NALM6 (cell line): ENCODE results near the genes AIFM1 and SLC25A14.

- PRO-cap: no peak
Observed at GRCh38 chrX:125394429-125394851, 74.8 kb downstream of the TEX13C start.

DNA sequence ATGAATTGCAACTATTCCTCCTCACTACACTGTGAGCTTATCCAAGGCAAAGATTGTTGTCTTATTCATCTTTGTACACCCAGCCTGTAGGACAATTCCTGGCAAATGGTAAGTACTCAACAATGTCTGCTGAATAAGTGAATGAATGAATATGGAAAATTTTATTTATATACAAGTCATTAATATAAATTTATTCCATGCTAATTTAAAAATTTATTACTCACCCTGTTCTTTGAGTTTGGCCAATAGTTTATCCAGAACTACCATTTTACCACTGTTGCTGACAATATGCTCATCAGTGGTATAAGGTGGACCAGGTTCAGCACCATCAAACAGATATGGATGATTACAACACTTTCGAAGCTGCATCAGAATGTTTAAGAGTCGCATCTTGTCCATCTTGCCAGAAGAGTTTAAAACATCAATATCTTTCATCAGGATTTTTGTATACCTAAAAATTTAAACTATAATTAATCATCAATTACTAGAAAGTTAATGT, 25.6 kb downstream of the SMARCA1 start:
- PRO-cap: no peak

GRCh38 chrX:129577442-129577923, 37.4 kb downstream of the OCRL start:
- PRO-cap: no peak

DNA sequence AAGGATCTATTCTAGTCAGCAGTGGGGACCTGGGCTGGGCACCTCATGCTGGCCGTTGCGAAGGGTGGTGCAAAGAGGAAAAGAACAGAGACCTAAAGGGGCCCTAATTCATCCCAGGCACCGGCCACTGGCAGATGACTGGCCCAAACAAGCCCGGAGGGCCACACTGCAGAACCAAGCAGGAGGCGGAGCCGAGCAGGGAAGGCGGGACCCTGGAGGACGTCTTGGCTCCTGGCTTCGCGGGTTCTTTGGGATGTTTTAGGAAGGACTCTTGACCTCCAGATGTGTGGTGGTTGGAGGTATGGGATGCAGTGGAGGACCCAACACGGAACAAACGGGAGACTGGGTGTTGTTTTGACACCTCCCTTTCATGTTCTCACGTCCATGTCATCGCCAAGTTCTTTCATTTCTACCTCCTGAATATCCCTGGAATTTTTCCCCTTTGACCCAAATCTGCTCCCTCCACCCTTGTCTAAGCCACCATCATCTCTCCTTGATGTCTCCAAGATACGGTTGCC, 49.0 kb downstream of the APLN start:
- PRO-cap: no peak

DNA sequence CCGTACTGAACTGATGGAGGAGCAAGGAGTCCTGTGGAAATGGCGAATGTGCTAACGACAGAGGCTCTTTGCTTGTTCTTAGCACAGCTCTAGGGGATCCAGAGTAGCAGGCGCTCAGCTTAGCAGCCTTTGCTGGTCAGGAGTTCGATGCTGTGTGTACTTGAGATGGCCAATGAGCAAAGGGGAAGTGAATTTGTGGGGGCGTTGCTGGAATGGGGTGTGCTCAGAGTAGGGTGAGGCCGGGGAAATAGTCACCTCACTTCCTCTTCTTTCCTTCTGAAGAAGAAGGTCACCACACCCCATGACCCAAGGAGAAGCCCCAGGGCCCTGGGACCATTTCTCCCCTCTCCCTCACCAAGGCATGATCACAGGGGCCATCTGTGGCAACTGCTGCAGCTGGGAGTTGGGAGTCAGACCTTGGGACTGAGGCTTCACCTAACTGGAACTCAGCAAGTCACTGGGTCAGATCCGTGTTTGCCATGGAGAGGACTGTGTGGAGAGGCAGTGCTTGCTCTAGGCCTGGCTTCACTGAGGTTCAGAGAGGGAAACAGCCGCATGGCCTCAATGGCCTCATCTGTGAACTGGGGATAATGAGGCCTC, 19.4 kb downstream of the XPNPEP2 start:
- PRO-cap: no peak

GRCh38 chrX:129787505-129787878, 7.7 kb downstream of the SASH3 start:
- PRO-cap: no peak

DNA sequence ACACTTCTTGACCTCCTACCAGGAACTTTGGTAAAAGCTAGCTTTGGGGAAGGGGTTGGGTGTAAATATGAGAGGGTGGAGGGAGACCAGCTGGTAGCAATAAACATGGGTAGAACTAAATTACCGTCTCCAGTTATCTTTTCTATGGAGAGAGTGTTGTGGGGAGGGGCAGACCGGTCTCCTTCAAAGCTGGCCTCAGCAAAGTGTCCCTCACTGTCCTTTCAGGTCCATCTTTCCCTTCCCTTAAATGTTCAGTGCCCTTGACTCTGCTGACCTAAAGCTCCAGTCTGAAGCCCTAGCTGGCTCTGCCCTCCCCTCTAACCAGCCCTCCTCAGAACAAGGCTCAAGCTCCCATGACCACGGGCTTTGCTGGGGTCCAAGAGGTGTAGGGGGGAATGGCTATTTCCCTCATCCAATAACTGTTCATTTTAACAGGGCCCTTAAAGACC, 15.4 kb downstream of the SASH3 start:
- PRO-cap: no peak

DNA sequence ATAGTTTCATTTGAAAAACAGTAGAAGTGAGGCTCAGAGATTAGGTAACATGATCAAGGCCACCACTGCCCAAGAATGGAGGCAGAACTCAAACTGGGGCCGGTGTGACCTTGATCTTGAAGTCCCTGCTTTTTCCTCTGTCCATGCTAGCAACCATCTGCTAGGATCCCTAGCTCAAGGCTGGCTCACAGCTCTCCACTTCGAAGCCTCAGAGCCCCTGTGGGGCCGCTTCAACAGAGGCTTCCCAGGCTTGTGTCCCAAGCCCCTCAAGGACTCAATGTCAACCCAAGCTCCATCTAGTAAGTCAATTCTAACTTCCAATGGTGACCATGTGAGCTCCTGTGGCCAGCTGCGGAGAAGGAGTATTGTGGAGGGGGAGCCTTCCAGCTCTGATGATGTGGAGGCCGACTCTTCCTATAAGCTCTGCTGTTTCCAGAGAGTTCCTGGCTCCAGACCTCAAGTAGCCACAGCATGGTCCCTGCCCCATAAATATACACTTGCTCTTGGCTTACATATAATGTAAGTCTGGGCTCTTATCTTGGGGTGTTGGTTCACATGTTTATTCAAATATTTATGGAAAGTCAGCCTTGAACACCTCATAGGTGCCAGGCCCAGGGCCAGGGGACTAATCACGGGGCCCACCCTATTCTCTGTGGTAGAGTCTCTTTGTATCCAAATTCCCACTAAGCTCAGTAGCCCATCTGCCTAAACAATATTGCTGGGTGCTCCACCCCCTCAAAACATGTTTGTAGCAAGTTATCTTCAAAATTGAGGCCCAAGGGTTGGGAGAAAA, 14.8 kb downstream of the ELF4 start:
- PRO-cap: no peak

- PRO-cap: no peak
Observed at GRCh38 chrX:130105975-130106431, 4.3 kb downstream of the ELF4 start.

DNA sequence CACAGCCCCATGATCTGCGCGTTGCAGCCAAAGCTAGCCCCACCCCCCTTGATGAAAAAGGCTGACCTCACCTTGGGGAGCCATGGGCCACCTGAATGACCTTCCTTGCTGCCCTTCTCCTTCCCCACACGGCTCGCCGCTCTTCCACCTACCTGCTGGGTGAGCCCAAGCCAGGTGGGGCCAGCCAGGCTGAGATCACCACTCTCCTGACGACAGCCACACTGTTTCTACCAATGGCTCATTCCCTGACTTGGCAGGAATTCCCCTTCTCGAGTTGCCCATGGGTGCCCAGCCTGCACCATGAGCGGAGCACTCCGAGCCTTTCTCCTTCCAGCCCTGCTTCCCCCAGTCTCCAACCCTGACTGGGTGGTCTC, 4.0 kb upstream of the ELF4 start:
- PRO-cap: no peak

- PRO-cap: bidirectional peak, plus-strand start at chrX:130165988, minus-strand start at chrX:130165709; bidirectional peak, plus-strand start at chrX:130166319, minus-strand start at chrX:130166144
Observed at GRCh38 chrX:130165651-130166451, at the start of gene AIFM1. AIFM1 (minus strand) TSS chrX:130165841.

DNA sequence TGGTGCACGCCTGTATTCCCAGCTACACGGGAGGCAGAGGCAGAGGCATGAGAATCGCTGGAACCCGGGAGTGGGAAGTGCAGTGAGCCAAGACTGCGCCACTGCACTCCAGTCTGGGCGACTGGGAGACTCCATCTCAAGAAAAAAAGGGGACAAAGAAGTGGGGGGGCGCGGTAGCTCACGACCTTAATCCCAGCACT, 12.3 kb downstream of the ZNF280C start:
- PRO-cap: no peak

DNA sequence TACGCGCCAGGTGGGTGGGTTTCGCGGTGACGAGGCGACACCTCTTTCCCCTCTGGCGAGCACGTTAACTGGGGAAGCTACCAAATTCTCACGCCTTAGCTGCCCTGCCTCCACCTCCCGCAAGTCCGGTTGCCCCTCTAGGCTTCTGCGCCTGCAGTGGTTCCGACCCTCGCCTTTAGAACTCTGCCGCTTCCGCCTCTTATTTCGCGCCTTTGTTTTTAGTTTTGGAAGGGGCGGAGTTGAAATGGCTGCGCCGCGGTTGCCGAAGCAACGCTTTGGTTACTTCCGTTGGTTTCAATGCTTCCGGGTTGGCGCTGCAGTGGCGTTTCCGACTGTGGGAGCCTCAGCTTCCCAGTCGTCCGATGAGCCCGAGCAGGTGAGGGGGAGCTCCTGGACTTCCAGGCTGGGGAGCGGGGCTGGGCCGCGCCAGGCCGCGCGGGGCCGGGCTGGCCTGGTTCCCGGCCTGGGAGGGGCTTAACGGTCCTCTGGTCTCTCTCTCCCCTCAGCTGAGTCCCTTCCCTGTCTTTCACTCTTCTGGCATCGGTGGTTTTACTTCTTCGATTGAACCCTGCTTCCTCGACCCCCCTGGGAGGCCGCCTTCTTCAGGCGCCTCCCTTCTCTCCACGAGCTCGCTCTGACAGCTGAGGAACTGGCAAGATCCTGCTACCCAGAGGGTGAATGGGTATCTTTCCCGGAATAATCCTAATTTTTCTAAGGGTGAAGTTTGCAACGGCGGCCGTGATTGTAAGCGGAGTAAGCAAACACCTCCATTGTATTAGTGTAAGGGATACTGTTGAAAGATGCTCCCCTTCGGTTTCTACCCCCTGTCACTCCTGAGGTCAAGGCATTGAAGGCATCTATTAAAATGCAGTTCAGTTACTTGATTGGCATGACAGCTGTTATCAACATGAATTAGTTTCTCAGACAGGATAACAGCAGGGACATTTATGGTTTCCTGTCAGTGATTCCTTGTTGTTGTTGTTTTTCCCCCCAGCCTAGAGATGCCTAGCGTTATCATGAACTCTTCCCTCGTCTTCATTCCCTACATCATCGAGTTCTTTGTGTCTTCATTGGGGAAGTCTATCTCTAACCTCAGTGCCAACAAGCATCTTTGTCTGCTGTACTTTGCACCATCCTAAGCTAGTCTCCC, at the start of gene SLC25A14:
SLC25A14 (plus strand) TSS at position 319 of the 1,150 bp plus-strand sequence.
- PRO-cap: bidirectional peak, plus-strand start at position 354 of the sequence, minus-strand start at position 185 of the sequence; bidirectional peak, plus-strand start at position 525 of the sequence, minus-strand start at position 551 of the sequence

DNA sequence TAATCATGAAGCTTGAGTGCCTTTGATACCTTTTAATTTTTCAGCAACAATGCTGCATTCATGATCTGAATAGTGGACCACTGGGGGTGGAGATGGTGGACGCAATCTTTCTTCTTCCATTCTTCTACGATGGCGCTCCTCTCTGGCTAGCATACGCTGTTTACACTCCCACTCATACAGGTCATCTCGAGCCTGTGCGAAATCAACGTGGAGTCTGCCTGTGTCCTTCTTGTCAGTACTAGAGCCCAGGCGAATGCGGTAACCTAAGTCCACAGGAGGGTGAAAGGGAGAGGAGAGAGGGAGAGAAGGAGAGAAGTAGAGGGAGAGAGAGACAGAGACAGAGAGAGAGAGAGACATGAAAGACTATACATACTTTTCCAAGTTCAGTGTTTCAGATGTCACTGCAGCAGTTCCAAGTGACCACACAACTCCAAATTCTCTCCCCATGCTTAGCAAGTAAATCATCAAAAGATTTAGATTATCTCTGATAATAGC, 233.0 kb downstream of the ENOX2 start:
- PRO-cap: no peak

DNA sequence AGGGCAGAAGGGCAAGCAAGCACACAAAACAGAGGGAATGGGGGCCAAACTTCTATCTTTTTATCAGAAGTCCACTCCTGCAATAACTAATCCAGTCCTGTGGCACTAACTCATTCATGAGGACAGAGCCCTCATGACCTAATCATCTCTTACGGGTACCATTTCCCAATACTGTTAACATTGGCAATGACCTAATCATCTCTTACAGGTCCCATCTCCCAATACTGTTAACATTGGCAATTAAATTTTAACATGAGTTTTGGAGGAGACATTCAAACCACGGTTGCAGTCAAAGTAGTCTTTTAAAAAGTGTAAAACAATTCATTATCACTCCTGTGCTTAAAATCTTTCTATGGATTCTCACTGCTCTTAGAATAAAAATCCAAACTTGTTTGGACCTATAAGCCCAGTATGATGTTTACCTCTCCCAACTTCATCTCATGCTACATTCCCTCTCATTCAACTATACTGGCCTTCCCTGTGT, 71.9 kb downstream of the ENOX2 start:
- PRO-cap: no peak

- PRO-cap: no peak
Observed at GRCh38 chrX:131729163-131729904, 185.5 kb downstream of the OR13H1 start.

- PRO-cap: bidirectional peak, plus-strand start at chrX:131831150, minus-strand start at chrX:131830923
Observed at GRCh38 chrX:131831045-131831441, 192.1 kb upstream of the STK26 start.

- PRO-cap: no peak
Observed at GRCh38 chrX:134148329-134148577, 88.7 kb upstream of the CCDC160 start.

- PRO-cap: no peak
Observed at GRCh38 chrX:134171528-134172331, 65.3 kb upstream of the CCDC160 start.

DNA sequence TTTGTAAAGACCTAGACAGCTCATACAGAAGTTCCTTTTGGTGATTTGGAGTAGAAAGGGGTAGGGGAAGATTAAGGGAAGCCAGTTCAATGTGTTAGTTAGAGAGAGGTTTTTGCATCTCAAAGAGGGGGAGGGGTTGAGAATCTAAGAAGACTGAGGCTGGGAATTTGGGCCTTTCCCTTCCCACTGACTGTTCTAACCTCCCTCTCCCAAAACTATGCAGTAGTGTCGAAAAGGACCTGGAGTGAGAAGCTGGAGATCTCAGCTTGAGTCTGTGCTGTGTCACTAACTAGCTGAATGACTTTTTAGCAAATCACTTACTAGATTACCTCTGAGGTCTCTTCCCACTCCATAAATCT, 55.7 kb upstream of the CCDC160 start:
- PRO-cap: no peak